Right cardiac atrium (tissue), 1 donor: Measurements from ENCODE around the gene SLC5A9.

- PRO-cap, result no peak
Measured at GRCh38 chr1:48093648-48094259, 96.6 kb upstream of the TRABD2B start.

DNA sequence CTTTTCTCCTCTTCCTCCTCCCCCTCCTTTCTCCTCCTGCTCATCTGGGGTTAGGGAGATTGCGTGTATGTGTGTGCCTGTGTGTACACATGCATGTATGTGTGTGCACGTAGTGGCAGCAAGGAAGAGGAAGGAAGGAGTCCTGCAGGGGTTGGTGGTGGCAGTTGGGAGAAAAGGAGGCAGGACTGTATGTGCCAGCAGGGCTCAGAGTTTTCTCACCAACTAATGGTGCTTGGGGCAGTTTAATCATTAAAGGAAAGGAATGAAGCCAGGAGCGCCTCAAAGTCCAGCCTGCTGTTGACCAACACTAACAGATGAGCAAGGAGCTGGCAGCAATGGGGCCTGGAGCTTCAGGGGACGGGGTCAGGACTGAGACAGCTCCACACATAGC, at the start of gene SLC5A9:
Gene SLC5A9, plus strand, starts transcription at position 294 of the 391 bp plus-strand sequence.
- PRO-cap, result no peak

- PRO-cap, result no peak
Measured at GRCh38 chr1:48230315-48230956, 7.9 kb downstream of the SLC5A9 start.

DNA sequence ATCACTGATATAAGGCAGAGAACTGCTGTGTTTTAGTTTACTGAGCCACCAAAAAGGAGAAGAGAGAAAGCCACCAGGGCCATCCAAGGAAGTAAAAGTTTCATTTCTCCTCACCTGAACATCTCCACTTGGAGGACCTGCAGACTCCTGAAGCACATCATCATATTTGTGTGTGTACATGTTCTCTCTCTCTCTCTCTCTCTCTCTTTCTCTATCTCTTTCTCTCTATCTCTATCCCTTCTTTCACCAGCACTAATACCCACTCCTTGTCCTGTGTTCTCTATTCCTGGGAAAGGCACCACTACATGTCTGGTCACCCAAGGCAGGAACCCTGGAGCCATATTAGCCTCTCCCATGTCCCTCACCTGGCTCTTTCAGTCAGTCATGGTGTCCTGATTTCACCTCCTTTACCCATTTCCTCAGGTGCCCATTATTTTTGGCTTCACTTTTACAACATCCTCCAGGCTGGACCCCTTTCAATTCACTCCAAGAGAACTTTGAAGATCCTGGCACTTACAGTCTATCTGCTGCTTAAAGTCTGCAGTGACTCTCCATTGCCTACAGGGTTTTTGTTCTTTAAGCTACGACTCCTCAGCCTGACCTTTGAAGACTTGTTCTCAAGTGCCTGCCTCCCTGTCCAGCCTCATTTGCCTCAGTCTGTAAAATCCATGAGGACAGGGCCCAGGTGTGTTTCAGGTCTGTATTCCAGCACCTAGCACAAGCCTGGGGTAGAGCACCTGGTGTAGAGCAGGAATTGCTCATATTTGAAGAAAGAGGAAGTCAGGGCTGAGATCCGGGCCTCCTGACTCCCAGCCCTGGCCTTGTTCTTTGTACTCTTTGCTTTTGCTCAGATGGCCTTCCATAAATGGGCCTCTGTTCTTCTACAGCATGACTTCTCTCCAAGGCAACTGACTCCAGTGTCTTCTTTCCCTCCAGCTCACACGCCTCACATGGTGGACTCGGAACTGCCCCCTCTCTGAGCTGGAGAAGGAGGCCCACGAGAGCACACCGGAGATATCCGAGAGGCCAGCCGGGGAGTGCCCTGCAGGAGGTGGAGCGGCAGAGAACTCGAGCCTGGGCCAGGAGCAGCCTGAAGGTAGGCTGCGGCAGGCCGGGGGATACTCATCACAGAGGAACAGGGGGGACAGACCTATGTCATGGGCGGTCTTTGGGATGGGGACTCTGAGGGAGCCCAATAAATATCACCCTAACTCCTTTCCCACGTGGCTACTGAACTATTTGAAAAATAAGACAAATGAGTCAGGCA, 19.4 kb downstream of the SLC5A9 start:
- PRO-cap, result no peak

DNA sequence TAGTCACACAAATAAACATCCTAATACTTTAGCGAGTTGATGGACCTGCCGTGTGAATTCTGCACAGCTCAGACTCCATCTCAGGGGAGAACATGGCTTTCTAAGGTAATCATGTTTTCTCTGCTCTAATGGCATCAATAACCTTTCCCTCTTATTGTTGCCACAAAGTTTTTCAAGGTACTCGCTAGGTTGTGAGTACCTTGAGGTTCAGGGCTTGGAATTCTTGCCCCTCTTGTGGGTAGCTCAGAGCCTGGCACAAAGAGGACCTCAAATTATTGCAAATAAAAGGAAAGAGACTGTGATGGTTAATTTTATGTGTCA, 55.6 kb upstream of the BEND5 start:
- PRO-cap, result no peak

DNA sequence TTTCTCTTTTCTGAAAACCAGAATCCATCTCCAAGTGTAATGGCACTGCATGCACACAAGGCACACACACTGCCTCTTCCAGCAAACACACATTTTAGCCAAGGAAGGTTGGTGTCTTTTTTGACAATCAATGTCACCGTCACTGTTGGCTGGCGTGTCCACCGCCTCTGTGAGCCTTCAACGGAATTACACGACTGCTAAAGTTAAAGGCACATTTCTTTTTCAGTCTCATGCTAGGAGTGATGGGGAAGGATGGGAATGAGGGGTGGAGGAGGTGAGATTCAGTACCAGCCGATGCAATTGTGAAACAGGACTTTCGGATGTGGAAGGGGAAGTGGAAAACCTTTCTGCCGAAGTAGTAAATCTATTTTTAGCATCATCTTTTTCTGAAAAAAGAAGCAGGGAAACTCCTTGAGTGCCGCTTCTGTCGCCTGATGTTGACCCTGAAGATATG, 1.4 kb downstream of the ELAVL4 start:
- PRO-cap, result no peak

GRCh38 chr1:50525305-50525678, 102.0 kb upstream of the DMRTA2 start:
- PRO-cap, result no peak

GRCh38 chr1:50730528-50731169, 229.4 kb downstream of the FAF1 start:
- PRO-cap, result no peak

- PRO-cap, result no peak
Measured at GRCh38 chr1:50846464-50847101, 113.5 kb downstream of the FAF1 start.

- PRO-cap, result no peak
Measured at GRCh38 chr1:50909313-50910319, 50.5 kb downstream of the FAF1 start.

- PRO-cap, result no peak
Measured at GRCh38 chr1:50933170-50933837, 26.8 kb downstream of the FAF1 start.

- PRO-cap, result no peak
Measured at GRCh38 chr1:51324159-51324842, 6.1 kb downstream of the TTC39A start.

DNA sequence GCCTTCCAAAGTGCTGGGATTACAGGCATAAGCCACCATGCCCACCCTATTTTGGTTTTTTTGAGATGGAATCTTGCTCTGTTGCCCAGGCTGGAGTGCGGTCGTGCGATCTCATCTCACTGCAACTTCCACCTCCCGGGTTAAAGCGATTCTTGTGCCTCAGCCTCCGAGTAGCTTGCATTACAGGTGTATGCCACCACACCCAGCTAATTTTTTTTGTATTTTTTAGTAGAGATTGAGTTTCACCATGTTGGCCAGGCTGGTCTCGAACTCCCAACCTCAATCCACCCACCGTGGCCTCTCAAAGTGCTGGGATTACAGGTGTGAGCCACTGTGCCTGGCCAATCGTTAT, 40.5 kb upstream of the TTC39A start:
- PRO-cap, result no peak

- PRO-cap, result no peak
Measured at GRCh38 chr1:51421513-51422452, 91.4 kb upstream of the TTC39A start.

- PRO-cap, result no peak
Measured at GRCh38 chr1:51622199-51623136, 5.6 kb downstream of the OSBPL9 start.

DNA sequence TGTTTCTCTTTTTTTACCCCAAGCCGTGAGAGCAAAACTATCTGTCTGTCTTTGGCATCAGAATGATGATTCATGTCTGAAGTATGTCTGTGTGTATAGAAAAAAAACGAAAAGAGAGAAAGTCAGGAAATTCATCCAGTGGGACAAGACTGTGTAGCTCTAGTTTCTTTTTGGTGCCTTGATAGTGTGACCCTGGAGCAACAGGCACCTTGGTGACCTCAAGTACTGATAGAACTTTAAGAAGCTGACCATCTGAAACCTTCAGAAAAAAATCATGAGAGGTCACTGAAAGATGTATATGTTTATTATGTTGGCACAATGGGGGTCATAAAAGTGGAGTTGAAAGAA, 44.4 kb downstream of the OSBPL9 start:
- PRO-cap, result no peak

- PRO-cap, result no peak
Measured at GRCh38 chr1:51686284-51687099, 69.6 kb downstream of the OSBPL9 start.

- PRO-cap, result no peak
Measured at GRCh38 chr1:51784160-51785154, 94.1 kb downstream of the NRDC start.

- PRO-cap, result no peak
Measured at GRCh38 chr1:51791363-51792244, 86.9 kb downstream of the NRDC start.

DNA sequence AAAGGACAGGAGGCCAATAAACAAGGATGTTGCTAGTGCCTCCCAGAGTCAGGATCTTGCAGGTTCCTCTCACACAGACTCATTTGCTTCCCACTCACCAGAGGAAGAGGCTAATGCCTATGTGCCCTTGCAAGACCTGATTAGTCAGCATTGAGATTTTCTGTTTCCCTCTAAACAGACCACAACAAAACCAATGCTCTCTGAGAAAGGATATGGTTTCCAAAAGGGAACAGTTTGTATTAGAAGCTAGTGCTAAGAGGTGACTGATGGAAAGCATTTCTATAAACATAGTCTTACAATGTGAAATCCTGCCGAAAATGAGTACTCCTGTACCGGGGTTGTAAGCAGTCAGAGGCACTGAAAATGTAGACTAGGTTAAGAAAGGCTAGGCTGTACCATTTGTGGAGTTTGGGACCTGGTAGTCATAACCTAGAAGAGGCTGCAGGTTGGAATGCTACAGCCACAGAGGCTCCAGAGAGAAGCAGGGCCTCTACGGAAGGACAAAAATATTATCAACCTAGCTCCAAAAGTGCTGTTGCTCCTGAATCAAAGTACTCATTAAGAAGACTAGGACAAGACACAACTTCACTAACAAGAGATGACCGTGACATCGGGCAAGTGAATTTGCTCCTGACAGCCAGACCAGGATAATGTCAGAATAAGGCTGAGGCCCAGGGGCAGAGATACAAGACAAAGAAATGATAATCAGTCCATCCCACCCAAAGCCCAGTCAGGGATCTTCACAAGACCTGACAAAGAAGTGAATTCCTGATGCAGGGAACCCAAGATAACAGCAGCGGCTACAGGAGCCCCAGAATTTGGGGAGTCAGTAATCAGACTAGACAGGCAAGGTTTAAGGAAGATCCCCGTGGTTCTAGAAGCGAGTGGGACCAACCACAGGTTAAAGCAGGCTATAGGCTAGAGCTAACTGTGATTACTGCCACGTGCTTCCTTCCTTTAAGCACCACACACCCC, 85.3 kb downstream of the NRDC start:
- PRO-cap, result no peak